Breast epithelium (tissue), 2 donors: Measurements from ENCODE around the gene SELENOS.

GRCh38 chr15:100114456-100115094 is 227.2 kb downstream of the ADAMTS17 start:
- PRO-cap = no peak
- RAMPAGE, long total RNA, 2 experiments = no peak in any of the 2 experiments

GRCh38 chr15:100350524-100350934 is 8.8 kb upstream of the ADAMTS17 start:
- PRO-cap = no peak
- RAMPAGE, long total RNA, 2 experiments = no peak in any of the 2 experiments

- PRO-cap = no peak
- RAMPAGE, long total RNA, 2 experiments = no peak in any of the 2 experiments
Observed at GRCh38 chr15:100417143-100417428, 75.3 kb upstream of the ADAMTS17 start.

DNA sequence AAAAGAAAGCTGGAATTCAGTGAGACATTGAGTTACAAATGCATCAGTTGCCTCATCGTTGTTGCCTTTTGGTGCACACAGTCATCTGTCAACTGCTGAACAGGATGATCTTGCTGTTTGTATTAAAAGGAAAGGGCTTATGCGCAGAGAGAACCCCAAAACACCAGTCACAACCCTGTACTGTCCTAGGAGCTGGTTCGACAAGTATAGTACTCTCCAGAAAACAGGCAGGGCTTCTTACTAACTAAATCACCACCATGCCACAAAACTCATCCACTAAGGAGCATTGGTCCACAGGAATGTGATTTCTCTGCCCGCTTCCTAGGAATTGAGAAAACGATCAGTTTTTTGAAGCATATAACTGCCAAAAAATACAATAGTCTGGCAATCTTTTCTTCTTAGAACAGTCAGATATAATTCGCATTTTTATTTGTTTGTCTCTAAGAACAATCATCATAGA is 362 bp upstream of the CERS3 start:
- PRO-cap = no peak
- RAMPAGE, long total RNA, 2 experiments = no peak in any of the 2 experiments

DNA sequence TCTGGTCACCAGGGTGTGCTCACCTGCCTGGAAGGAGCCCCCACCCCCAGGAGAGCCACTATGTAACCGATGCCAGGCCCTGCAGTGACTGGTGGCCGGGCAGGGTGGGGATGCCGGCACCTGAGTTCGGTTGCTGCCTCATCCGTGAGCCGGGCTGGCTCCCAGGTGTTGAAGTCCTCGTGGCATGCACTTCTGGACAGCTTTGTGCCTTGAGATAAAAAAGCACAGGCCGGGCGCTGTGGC is 56.5 kb downstream of the ASB7 start:
- PRO-cap = no peak
- RAMPAGE, long total RNA, 2 experiments = no peak in any of the 2 experiments

- PRO-cap = no peak
- RAMPAGE, long total RNA, 2 experiments = no peak in any of the 2 experiments
Observed at GRCh38 chr15:100693387-100693925, 91.1 kb downstream of the ASB7 start.

DNA sequence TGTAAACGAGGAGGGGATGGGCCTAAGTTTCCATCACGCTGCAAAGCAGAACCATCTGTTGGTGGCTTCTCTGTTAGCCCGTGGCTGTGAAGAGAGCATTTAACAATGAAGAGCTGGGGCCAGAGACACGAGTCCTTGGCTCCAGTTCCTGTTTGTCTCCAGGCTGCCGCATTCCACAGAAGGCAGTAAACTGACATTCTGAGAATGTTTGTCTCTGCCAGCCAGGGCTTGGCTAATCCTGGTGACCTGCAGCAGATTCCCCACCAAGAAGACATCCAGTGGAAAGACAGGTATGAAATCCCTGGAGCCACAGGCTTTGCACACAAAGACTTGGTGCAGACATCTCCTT is 130.8 kb downstream of the ASB7 start:
- PRO-cap = no peak
- RAMPAGE, long total RNA, 2 experiments = no peak in any of the 2 experiments

DNA sequence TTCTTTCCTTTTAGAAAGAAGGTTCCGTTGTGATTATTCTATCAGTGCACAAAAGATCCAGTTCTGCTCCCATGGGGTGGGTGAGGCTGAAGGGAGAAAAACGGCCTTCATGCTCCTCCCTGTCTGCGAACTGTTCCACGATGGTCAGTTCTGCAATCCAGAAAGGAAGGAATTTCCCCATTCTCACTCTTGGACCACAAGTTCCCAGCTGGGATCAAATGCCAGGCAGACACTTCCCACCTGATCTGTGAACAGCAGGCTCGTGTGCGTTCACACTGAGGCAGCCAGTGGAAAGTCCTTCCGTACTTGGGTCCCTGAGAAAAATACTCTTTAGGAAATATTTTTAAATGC is 7.1 kb downstream of the ALDH1A3 start:
- PRO-cap = no peak
- RAMPAGE, long total RNA, 2 experiments = no peak in any of the 2 experiments

- PRO-cap = no peak
- RAMPAGE, long total RNA, 2 experiments = no peak in any of the 2 experiments
Observed at GRCh38 chr15:100926979-100927873, 8.1 kb downstream of the LRRK1 start.

DNA sequence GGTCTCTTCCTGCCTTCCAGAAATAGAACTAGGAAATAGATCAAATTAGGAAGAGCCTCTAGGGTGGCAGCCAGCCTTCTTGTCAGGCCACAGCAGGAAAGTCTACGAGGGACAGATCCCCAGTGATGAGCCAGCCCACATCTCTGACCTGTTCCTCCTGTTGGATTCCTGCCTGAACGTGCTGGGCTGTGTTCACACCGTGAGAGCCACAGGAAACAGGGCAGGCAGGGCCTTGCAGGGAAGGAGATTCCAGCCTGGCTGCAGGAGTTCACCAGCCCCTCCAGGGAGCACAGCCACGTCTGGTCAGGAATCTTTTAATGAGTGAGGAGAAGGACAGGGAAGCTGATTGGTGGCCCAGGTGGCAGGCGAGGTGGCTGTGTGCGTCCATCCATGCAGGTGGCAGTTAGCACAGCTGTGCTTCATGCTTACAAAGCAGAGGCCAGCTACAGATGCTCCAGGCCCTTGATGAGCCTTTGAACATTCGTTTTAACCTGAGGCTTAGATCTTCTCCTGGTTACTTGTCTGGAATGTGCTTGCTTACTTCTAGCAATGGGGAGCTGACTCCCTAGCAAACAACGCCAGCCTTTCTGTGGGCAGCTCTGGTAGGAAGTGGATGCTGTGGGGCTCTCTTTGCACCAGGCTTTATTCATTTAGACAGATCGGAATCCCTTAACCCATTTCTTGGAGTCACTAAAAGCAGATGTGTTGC is 10.5 kb downstream of the LRRK1 start:
- PRO-cap = no peak
- RAMPAGE, long total RNA, 2 experiments = no peak in any of the 2 experiments

GRCh38 chr15:100987001-100987494 is 67.9 kb downstream of the LRRK1 start:
- PRO-cap = no peak
- RAMPAGE, long total RNA, 2 experiments = no peak in any of the 2 experiments

GRCh38 chr15:101023916-101024599 is 104.9 kb downstream of the LRRK1 start:
- PRO-cap = no peak
- RAMPAGE, long total RNA, 2 experiments = no peak in any of the 2 experiments

DNA sequence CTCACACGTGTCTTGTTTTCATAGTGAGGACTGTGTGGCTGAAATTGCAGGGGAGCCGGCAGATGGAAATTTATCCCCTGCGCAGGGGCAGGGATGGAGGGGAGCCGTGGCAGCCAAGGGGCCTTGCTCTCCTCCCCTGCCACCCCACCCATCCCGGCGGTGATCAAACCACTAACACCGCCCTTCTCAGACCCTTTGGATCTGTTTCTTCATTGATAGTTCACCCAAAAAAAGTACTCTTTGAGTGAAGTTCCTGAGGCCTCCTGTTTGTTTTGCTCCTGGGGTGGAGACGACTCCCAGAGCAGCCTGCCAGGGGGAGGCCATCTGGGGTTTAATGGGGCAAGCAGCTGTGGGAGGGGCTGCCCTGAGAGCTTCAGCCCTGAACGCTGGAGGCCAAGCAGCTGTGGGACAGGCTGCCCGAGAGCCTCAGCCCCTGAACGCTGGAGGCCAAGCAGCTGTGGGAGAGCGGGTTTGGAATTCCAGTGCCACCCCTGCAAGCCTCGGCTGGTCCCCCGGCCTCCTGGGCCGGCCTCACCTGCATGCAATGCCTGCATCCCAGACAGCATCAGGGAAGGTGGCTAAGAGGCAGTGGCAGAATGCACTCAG is 131.0 kb downstream of the LRRK1 start:
- PRO-cap = no peak
- RAMPAGE, long total RNA, 2 experiments = no peak in any of the 2 experiments

GRCh38 chr15:101199645-101200187 is 52.1 kb downstream of the CHSY1 start:
- PRO-cap = no peak
- RAMPAGE, long total RNA, 2 experiments = no peak in any of the 2 experiments

DNA sequence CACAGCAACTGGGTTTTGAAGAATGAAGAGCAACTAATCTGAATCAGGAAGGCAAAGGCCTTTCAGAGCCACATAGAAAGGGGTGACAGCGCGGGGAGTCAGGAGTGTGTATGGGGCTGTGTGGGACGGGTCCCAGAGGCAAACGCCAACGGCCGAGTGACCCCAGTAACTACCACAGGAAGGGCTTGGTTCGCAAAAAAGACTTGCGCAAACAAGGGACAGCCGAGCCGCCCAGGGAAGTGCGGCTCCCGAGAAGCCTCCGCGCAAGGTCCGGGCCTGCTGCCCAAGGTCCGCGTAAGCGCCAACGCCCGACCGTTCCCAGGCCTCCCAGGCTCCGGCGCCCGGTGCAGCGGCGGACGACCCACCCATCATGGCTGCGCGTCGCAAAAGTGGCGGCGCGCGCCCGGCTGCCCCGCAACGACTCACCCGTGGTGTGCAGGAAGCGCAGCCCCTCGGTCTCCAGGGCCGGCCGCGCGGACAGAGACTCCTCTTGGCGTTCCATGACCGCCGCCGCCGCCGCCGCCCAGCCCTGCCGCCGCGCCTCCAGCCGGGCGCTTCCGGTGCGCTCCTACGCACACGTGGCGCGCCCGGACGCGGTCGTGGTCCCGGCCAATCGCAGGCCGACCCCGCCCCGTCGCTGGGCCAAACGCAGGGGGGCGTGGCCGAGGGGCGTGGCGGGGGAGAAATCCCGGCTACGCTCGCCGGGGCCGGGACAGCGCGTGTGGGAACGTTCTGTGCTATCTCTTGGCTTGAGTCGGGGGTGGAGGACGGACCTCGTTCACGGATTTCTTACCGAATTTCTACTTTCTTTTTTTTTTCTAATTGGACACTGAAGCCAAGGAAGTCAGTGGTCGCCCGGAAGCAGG is at the start of gene SELENOS:
TSS of gene SELENOS (minus strand) at position 570 of the 866 bp plus-strand sequence.
- PRO-cap = bidirectional peak, plus-strand start at position 684 of the sequence, minus-strand start at position 531 of the sequence
- RAMPAGE, long total RNA, 2 experiments = start-site peak on the minus strand in 2 of 2 experiments, centred at positions 534 to 537 of the sequence, 550 to 1,650 reads per replicate

GRCh38 chr15:101333982-101334340 is 38.9 kb upstream of the SNRPA1 start:
- PRO-cap = no peak
- RAMPAGE, long total RNA, 2 experiments = no peak in any of the 2 experiments

GRCh38 chr15:101348695-101349421 is 53.8 kb upstream of the SNRPA1 start:
- PRO-cap = no peak
- RAMPAGE, long total RNA, 2 experiments = no peak in any of the 2 experiments

DNA sequence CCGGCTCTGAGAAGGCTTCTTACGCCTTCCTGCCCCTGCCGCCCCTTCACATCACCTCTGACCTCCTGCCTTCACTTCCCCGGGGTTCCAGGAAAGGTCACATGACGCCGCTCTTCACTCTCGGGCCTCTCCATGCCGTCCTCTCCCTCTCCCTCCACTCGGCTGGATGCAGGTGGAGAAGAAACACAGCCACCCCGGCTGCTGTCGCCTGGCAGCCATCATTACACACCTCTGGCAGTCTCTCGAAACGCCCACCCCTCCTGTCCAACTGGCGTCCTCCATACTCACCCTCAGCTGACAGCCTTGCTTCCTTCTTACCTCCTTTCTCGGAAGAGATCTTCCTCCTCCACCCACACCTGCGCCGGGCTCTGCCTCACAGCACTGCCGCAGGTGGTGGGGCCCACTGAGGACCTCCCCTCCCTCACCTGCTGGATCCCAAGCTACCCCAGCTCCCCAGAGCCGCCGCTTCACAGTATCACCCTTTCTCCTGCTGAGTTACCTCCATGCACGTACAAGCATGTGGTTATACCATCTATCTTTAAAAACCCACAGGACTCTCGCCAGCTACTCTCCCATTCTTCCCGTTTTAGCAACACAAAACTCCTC is 7.1 kb upstream of the PCSK6 start:
- PRO-cap = no peak
- RAMPAGE, long total RNA, 2 experiments = no peak in any of the 2 experiments